Zone of skin (tissue), 1 donor: ENCODE measurements around a stretch of chr18.

- RRBS: no CpG with 5 or more reads among the region's 17 CpGs
Measured at GRCh38 chr18:13471903-13472633, 253.5 kb downstream of the LDLRAD4 start.

DNA sequence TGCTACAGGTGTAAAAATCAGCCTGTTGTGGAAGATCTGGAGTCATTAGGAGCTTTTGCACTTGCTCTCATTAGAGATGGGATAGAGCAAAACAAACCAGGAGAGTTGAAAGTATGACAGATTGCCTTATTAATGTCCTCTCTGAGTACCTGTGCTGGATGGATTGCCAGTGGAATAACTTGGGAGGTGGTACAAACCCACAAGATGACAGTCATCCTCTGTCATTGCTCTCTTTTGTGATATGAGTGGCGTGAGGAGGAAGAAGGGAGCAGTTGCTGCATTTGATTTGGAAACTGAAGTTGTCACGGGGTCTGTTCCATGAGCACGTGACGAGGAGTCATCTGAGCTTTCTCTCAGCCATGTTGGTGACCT lies 205.0 kb downstream of the FAM210A start:
- RRBS: no CpG with 5 or more reads among the region's 4 CpGs

DNA sequence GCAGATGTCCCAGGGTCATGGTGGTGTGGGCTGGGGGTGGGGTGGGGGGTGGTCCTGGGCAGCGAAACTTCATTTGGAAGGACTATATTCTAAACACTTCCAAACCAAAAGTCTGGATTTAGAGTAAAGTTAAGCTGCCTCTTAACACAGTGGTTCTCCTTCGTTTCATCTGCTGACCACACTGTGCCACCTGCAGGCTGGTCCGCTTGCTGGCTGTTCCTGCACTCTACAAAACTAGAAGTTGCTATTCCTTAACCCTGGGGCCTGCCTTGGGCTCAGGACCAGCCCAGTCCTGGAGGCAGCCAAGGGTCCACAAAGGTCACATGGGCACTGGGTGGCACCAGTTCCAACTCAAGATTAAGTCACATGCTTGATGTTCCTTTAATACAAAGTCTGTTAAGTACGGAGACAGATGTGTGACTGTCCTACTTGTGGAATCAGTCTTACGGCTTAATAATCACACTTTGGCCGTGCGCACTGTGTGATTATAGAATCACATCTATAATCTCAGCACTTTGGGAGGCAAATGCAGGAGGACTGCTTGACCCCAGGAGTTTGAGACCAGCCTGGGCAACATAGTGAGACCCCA lies 195.4 kb downstream of the FAM210A start:
- RRBS: no CpG with 5 or more reads among the region's 7 CpGs

- RRBS: 80% methylated on average over 2 of the region's 7 CpGs
Measured at GRCh38 chr18:13542100-13542448, 184.3 kb downstream of the FAM210A start.

DNA sequence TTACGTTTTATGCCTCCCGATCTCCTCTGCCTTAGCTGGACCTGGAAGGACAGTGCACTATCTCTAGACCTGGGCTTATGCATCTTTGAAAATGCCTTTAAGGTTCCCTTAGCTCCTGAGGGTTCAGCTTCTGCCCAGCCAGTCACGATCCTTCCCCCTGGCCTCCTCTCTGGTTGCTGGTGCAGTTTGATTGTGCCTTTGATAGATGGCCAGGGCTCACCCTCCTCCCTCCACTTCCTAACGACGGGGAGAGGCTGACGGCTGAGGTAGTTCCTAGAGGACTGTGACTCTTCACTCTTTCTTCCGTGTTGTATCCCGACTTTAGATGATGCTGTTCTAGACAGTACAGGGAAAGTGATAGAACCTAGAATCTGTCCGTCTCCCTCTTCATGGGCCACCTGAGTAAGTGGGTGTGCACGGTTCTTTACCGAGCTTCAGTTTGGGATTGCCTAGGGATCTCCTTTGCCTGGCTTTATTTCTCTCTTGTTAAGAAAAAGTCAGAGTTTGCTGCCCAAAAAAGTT lies 173.9 kb downstream of the FAM210A start:
- RRBS: no CpG with 5 or more reads among the region's 11 CpGs

DNA sequence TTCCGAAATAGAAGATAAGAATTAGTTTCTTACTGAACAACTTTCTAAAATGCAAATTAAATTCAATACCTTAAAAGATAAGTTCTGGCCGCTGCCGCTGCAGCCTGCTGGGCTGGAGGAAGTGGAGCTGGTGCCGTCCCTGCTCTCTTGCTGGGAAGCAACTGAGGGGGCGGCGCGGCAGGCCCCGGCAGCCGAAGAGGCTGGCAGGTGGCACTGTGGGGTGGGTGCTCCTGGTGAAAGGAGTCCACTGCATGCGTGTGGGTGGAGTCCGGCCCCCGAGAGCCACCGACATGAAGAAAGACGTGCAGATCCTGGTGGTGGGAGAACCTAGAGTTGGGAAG lies 89.5 kb upstream of the ZNF519 start:
- RRBS: no CpG with 5 or more reads among the region's 14 CpGs

GRCh38 chr18:15010272-15010609 lies 262.3 kb downstream of the ANKRD30B start:
- RRBS: no CpG with 5 or more reads among the region's 25 CpGs

DNA sequence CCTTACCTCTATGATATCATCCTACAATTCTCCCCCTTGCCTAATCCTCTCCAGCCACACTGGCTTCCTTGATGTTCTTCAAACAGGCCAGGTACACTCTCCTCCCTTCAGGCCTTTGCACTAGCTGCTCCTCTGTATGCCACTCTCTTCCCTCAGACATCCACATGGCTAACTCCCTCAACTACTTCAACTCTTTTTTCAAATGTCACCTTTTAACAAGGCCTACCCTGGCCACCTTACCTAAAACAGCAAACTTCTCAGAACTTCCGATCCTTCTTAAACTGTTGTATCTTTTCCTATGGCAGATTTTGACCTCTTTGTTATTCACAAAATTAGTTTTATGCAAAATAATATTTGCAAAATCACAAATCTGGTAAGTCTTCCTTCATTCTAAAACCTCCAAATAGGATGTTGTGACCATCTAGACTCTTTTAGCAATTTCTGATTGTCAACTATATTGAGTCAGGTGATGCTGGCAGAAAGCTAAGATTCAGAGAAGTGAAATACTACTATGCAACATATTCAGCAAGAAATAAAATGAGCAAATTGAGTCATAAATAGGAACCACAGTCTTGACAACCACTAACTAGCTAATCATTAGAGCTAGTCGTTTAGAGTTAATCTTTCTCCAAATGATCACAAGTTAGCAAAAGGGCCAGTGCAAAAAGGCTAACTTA lies 54.7 kb downstream of the ROCK1 start:
- RRBS: no CpG with 5 or more reads among the region's 2 CpGs

DNA sequence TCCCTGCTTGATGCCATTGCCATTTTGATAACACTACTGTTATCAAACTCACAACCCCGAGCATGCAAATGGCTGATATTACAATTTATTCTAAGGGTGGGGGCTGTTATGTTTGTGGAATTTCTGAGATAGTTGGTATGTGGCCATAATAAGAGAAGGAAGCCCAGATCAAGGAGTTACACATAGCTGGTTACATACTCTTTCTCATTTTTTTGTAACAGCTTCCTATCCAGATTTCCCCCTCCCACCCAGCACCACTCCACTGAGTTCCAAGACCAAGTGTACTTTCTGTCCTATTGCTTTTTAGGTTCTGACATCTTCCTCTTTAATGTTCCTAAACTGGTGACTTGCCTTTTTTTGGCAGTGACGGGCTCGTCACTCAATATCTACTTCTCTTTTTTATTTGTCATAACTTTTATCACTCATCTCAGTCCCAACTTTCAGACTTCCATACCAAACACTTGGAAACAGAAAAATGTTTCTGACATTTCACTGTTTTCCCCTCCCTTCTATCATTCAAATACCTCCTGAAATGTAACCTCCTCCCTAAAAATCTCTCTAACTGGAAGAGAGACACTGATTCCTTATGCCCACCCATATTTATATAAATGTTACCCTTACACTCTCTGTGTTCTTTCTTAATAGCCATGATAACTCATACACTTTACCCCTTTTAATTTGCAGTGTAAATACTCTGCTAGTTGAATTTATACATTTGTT lies 6.3 kb upstream of the ROCK1 start:
- RRBS: no CpG with 5 or more reads among the region's 3 CpGs

GRCh38 chr18:21241234-21241984 lies 623 bp upstream of the GREB1L start:
- RRBS: 2% methylated on average over 7 of the region's 52 CpGs

GRCh38 chr18:21826900-21827455 lies 86.4 kb downstream of the MIB1 start:
- RRBS: no CpG with 5 or more reads among the region's 2 CpGs

GRCh38 chr18:22084037-22085223 lies 85.0 kb upstream of the GATA6 start:
- RRBS: no CpG with 5 or more reads among the region's 20 CpGs

DNA sequence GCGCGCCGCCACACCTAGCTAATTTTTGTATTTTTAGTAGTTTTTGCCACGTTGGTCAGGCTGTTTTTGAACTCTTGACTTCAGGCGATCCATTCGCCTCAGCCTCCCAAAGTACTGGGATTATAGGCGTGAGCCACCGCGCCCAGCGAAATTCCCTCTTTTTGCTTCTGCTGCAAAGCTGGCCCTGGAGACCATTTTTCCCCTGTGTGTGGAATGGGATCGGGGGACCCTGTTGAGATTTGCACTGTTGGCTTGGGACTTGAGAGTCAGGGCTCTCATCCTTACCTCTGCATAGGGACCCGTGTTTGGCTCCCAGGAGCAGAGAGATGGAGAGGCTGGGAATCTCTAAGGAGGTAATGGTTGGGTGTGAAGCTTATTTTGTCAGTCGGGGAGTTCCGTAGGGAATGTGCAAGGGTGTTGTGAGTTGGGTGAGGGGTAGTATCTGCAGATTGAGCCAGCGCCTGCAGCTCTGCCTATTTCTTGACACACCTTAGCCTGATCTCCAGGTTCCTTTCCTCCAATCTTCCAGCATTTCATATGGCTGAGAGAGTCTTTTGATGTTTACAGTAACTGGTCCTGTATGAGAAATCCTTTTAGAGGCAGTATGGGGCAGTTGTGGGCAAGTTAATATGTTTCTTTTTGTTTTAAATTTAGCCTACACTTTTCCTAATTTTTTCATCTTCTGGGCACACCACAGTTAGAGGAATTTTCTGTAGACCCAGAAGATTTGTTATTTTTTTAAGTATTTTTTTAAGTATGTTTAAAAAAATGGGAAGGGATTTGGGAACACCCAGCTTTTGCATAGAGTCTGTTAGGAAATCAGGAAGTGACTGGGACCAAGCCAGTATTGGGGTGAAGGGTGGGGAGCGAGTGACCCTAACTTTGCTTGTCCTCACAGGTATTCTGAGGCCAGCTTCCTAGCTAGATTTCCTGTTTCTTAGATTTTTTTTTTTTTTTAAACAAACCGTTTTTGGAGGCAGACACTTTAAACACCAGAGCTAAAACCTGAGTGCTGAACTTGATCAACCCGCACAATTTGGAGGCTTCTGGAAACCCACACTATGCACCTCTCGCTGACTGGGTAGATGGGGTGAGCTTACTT lies 4.7 kb downstream of the GATA6 start:
- RRBS: no CpG with 5 or more reads among the region's 19 CpGs

DNA sequence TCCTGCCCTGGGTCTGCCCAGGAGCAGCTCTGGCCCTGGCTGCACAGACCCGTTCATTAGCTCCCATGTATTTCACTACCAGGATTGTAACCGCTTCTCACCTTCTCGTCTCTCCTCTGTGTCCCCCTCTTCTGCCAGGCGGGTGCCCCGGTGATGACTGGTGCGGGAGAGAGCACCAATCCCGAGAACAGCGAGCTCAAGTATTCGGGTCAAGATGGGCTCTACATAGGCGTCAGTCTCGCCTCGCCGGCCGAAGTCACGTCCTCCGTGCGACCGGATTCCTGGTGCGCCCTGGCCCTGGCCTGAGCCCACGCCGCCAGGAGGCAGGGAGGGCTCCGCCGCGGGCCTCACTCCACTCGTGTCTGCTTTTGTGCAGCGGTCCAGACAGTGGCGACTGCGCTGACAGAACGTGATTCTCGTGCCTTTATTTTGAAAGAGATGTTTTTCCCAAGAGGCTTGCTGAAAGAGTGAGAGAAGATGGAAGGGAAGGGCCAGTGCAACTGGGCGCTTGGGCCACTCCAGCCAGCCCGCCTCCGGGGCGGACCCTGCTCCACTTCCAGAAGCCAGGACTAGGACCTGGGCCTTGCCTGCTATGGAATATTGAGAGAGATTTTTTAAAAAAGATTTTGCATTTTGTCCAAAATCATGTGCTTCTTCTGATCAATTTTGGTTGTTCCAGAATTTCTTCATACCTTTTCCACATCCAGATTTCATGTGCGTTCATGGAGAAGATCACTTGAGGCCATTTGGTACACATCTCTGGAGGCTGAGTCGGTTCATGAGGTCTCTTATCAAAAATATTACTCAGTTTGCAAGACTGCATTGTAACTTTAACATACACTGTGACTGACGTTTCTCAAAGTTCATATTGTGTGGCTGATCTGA lies 31.4 kb downstream of the GATA6 start:
- RRBS: 61% methylated on average over 7 of the region's 37 CpGs

GRCh38 chr18:22211594-22211959 lies 42.2 kb downstream of the GATA6 start:
- RRBS: no CpG with 5 or more reads among the region's 2 CpGs

DNA sequence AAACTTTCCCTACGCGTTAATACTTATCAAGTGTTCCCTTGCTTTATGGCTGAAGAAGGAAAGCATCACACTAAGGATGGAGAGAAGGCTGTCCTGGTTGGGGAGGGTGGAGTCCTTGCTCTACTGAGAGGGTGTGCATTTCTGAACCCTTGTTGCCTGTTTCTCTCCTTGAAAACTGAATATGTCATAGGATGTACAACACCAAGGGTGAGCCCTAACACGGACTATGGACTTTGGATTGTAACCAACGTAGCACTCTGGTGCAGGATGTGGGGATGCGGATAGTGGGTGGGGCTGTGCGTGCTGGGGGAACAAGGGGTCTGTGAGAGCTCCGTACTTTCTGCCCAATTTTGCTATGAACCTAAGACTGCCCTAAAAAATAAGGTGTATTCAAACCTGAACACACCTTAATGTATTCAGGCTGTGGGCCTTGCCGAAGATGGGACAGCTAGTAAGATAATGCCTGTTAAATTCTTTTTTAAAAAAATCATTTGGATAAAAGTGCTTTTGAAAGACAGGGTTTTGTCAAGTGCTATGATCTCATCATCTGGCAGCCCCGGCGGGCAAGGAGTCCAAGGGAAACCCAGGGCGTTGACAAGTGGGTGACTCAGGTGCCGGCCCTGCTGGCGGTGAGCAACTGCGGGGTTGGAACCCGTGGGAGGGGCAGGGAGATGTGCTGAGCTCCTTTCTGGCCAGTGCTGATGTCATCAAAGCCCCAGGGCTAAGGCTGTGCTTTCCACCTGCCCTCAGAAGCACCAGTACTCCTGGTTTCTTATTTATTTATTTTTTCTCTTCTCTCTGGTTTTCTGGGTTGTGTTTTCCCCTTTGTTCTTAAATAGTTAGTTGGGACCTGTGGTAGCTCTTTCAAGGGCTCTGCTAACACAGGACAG lies 54.1 kb downstream of the GATA6 start:
- RRBS: 6% methylated on average over 4 of the region's 15 CpGs

- RRBS: no CpG with 5 or more reads among the region's 7 CpGs
Measured at GRCh38 chr18:22322010-22322576, 95.6 kb downstream of the CTAGE1 start.

DNA sequence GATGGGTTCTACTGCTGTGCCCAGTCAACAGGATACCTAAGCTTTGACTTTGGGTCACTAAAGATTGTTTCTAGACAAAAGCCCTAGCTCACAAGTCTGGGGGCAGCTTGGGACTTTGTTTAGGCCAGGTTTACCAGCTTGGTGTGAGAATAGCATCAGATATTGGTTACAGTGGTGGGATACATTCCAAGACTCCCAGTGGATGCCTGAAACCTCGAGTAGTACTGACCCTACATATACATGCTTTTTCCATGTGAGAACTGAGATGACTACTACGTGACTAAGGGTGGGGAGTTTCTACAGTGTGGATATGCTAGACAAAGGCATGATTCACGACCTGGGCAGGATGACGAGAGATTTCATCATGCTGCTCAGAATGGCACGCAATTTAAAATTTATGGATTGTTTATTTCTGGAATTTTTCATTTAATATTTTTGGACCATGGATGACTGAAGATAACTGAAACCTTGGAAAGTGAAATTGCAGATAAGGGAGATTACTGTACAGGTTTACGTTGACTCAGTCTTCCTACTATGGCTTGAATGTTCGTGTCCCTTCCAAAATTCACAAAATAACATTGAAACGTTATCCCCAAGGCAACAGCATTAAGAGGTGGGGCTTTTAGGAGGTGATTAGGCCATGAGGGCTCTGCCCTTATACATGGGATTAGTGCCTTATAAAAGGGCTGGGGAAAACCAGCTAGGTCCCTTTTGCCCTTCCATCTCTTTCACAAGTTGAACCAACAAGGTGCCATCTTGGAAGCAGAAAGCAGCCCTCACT lies 50.2 kb upstream of the CTAGE1 start:
- RRBS: no CpG with 5 or more reads among the region's 8 CpGs

DNA sequence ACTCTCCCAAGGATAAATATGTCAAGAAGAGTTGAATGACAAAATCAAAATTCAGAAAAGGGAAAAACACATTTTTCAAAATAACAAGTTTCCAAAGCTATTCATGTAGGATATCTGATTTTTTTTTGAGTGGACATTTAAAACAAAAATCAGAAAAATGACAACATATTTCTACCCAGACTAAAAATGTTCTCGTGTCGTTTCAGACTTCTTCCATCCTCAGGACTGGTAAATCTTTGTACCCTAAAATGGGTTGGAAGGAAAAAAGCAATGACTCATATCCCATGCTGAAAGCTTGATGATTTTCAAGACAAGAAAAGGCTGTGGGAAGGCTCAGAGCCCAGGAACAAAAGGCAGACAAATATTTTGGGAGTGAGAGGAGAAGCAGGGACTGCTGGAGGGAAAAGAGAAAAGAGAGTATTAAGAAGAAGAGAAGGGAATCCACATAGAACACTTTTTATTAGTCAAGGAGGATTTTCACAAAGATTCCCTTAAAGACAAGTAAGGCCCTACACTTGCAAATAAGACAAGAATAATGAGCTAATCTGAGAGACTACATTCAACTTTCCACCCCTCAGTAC lies 77.0 kb upstream of the CTAGE1 start:
- RRBS: no CpG with 5 or more reads among the region's 2 CpGs

DNA sequence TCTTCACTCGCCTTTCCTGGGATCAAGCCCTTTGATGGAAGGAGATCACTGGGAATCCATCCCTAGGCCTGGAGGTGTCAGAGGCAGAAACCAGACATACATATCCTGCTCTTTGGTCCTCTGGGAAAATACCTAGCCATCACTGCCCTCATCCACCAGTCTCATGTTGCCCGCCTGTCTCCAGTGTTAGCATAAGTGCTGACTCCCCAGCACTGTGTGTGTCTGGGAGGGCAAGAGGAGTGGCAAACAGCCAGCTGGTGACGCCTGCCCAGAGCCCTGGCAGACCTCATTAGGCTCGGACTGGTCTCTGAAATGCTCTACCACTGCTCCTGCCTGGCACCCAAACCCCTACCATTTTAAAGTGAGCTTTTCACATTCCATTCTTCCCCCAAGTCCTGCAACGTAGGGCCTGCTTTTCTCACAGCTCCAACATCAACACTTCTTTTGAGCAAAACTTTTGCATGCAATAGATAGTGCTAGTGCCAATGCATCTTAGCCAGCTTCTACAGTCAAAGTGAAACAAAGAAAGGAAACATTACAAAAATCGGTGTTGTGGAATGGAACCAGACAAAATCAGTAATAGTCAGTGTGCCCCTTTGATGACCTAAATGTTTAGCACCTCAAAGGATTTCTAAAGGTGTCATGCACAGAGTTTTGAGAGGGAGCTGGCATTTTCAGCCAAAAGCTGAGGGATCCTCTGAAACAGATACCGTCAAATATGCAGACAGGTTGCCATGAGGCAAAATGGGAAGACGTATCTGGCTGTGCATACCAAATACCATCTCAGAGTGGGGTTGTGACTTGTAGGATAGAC lies 139.0 kb upstream of the CTAGE1 start:
- RRBS: no CpG with 5 or more reads among the region's 8 CpGs